H1 (cell line): Measurements from ENCODE around the genes MBD6, TSFM and CTDSP2.

- RRBS, result no CpG with 5 or more reads among the region's 11 CpGs
CAGE:
- cytosol, long polyA plus RNA, result no peak
- long polyA plus RNA, result no peak
- nucleus, long polyA plus RNA, result no peak
These were observed 1.0 kb downstream of the SHMT2 start for GRCh38 chr12:57230311-57231150.

DNA sequence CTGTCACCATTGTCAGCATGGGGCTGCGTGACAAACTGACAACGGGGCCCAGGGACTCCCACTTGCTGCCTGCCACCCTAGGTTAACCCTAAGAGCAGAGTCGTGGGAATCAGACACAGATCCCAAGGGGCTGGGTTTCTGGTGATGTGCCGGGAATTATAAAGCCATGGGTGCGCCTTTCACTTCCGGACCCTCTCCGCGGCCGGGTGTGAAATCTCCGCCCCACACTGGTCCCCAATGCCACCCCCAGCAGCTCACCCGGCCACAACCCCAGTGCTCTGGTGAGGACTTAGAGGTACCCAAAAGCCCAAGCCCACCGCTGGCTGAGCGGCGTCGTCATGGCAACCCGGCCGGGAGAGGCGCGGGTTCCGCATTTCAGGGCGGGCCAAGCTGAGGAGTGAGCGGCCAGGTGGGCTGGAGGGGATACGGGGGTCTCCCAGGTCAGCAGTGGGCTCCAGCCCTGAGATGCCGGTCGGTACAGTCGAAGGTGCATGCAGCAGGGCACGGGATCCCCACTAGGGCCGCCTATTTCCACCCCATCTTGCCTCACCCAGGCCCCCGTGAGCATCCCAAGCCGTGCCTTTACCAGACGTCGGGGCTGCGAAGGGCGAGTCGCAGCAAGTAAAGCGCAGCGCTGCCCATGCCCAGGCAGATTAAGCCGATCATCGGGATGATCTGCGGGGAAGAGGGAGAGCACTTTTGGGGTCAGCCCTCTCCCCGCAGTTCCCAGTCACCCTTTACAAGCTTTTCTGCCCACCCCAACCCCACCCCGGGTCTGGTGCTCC is 705 bp downstream of the NDUFA4L2 start:
- RRBS, result 28% methylated on average over 3 of the region's 42 CpGs
CAGE:
- cytosol, long polyA plus RNA, result no peak
- long polyA plus RNA, result no peak
- nucleus, long polyA plus RNA, result no peak

DNA sequence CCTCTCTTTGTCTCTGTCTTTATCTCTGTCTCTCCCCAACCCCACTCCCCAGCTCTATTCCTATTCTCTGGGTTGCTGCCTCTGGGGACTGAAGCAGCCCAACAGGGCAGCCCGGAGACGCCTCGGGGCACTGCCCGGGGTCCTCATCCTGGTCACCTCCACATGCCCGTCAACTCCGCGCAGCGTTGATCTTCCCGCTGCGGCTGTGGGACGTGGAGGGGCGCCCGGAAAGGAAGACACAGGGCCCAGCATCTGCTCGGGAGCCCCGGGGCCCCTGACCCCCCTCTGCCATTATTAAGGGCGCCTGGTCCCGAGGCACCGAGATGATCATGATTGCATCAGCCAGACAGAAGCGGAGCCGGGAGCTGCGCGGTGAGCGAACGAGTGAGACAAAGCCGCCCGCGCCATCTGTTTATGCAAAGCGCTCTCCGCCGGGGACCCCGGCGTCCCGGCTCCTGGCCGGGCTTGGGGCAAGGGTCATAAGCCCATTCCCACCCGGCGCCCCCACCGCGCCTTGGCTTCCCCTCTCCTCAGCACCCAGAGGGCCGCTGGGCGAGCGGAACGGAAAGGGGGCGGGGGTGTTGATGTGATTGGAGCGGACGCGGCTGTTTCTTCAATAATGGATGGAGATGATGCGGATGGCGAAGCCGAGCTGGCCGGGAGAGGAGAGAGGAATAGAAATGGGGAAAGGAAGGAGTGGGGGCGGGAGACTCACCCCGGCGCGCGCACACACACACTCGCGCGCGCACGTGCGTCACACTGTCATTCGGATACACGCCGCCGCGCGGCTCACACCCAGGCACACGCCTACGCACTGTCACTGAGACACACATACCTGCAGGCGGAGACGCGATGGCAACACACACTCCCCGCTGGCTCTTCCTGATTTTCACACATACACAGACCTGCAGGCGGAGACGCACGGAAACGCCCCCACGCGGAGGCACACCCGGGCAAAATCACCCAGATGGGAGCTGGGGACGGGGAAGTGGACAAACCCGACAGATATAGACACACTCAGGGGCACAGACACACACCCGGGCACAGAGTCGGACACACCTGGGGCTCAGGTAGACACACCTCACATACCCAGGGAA is 3.3 kb upstream of the NDUFA4L2 start:
- RRBS, result 5% methylated on average over 27 of the region's 84 CpGs
CAGE:
- cytosol, long polyA plus RNA, result no peak
- long polyA plus RNA, result no peak
- nucleus, long polyA plus RNA, result no peak

DNA sequence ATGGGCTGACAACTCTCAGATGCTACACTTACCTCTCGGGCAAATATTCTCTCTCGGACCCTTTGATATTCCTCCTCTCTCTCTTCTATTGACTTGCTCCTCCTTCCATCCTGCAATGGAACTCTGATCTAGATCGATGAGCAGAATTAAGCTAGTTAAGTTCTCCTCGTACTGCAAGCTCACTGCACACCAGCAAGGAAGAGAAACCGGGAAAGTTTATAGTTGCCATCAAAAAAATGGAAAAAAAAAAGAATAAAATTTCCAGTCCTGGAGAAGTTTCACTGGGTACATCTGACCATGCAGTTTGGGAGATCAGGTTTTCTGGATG is 41.5 kb upstream of the STAC3 start:
- RRBS, result no CpG with 5 or more reads among the region's 5 CpGs
CAGE:
- cytosol, long polyA plus RNA, result no peak
- long polyA plus RNA, result no peak
- nucleus, long polyA plus RNA, result no peak

- RRBS, result no CpG with 5 or more reads among the region's 7 CpGs
CAGE:
- cytosol, long polyA plus RNA, result no peak
- long polyA plus RNA, result no peak
- nucleus, long polyA plus RNA, result start-site peak on the minus strand at chr12:57420848-57421080, 8 reads
These were observed 10.3 kb downstream of the R3HDM2 start for GRCh38 chr12:57420408-57421133.

GRCh38 chr12:57475646-57476655 is 3.7 kb downstream of the ARHGAP9 start:
- RRBS, result 2% methylated on average over 7 of the region's 68 CpGs
CAGE:
- cytosol, long polyA plus RNA, result start-site peak on the minus strand at chr12:57476235-57476333, 30 reads
- long polyA plus RNA, result start-site peak on the minus strand at chr12:57476230-57476370, 18 and 27 reads in 2 replicates
- nucleus, long polyA plus RNA, result start-site peak on the minus strand at chr12:57476216-57476317, 16 reads

GRCh38 chr12:57497310-57497714 is 9.4 kb downstream of the MARS1 start:
- RRBS, result no CpG with 5 or more reads among the region's 6 CpGs
CAGE:
- cytosol, long polyA plus RNA, result no peak
- long polyA plus RNA, result no peak
- nucleus, long polyA plus RNA, result no peak

DNA sequence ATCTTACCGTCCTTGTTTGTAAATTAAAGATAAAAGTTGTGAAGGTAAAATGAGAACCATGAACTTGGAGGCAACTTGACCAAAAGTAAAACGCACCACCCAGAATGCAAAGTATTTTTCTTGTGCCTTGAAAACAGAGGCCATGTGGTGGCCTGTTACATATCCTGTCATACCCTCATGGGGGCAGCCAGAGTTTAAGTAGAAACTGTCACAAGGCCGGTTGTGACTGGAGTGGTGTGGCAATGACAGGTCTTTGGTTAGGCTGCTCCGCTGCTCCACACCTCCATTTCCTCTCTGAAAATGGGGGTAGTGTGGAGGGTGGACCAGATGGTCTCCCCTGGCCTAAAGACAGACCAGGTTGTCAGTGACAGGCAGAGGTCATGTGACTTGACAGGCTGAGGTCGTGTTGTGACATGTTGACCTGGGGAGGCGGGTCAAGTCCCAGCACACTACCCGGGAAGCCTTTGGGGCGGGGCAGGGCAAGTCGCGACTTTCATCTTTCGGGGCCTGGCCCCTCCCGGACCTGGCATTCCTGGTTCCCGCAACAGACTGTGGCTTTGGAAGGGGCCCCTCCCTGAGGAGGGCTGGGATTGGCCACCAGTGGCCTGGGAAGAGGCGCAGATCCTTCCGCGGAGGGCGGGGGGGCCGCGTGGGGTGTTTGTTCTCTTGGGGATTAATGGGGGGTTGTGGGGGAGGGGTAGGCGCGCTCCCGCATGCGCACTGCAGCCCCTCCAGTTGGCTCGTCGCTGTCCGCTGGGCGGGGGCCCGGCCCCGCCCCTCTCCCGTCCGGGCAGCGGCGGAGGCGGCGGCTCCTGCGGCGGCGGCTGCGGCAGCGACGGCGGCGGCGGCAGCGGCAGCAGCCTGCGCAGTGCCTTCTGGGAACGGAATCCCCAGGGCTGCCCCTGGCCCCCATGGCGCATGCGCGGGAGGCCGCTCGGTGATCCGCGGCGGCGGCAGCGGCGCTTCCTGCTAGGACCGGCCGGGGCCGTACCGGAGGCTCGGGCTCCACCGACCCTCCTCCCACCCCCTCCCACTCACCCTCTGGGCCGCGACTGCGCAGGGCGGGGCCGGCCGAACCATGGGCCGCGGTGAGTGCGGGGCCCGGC is at the start of gene MBD6:
Gene MBD6 (plus strand): TSS at position 901 of the 1,106 bp plus-strand sequence.
- RRBS, result under 1% methylated on average over 14 of the region's 74 CpGs
CAGE:
- cytosol, long polyA plus RNA, result start-site peak on the plus strand centred at position 956 of the sequence, 33 bp wide, 16 reads
- long polyA plus RNA, result no peak
- nucleus, long polyA plus RNA, result no peak

DNA sequence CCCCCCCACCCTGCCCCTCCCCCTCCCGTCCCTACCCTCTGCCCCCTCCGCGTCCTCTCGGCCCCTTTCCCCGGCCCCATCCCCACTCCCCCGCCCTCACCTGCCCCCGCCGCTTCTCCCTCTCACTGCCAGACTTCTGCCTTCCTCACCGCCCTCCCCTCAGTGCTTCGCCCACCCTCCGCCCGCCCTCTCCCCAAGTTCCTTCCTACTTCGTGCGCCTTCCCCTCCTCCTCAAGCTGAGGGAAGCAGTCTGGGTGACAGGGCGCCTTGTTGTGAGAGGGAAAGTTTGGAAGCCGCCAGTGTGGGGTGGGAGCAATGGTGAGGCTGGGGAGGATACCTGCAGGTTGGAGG is 381 bp downstream of the MBD6 start:
- RRBS, result 4% methylated on average over 4 of the region's 16 CpGs
CAGE:
- cytosol, long polyA plus RNA, result no peak
- long polyA plus RNA, result no peak
- nucleus, long polyA plus RNA, result no peak

DNA sequence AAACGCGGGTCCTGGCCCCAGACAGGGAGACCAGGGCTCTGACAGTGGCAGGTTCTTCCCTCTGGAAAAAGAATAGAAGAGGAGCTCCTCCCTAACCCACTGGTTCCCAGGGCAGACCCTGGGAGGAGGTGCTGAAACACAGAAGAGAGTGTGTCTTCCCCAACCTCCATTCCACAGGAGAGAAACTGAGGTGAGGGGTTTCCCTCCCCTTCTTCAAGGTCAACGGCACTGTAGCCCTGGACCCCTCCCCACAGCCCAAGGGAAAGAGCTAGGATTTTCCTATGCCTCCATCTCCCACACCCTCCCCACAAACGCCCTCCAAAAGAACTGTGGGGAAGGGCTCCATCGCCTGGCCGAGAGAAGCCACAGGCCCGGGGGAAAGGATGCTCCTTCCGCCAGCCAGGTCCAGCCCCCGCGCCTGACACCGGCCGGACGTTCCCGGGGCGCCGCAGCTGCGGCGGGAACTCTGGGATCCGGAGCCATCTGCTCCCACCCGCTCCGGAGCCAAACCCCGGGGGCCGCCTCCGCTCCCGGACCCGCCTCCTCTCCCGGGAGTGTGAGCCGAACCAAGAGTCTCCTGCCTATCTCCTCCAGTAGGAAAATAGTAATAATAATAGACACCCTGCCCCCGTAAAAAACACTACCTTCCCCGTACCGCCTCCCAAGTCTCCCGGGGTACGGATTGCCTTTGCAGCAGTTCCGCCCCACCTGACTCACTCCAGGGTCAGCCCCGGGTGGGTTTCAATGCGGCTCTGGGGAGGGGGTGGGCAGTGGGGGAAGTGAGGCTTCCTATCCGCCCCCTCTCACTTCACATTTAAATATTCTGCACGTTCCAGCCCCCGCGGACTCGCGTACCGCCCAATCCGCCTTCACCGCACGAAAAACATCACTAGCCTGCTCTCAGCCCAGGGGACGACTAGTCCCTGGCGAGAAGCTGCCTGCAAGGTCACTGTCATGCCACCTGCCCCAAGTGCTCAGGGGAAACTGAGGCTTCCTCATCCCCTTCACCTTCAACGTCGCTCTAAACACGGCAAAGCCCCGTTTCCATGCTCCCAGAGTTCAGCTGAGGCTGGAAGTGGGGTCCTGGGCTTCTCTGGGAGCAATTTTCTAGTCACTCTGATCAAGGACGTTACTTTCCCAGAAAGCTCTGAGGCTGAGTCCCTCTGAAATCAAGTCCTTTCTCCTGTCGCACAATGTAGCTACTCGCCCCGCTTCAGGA is 2.4 kb downstream of the AGAP2 start:
- RRBS, result 2% methylated on average over 9 of the region's 56 CpGs
CAGE:
- cytosol, long polyA plus RNA, result no peak
- long polyA plus RNA, result no peak
- nucleus, long polyA plus RNA, result no peak

DNA sequence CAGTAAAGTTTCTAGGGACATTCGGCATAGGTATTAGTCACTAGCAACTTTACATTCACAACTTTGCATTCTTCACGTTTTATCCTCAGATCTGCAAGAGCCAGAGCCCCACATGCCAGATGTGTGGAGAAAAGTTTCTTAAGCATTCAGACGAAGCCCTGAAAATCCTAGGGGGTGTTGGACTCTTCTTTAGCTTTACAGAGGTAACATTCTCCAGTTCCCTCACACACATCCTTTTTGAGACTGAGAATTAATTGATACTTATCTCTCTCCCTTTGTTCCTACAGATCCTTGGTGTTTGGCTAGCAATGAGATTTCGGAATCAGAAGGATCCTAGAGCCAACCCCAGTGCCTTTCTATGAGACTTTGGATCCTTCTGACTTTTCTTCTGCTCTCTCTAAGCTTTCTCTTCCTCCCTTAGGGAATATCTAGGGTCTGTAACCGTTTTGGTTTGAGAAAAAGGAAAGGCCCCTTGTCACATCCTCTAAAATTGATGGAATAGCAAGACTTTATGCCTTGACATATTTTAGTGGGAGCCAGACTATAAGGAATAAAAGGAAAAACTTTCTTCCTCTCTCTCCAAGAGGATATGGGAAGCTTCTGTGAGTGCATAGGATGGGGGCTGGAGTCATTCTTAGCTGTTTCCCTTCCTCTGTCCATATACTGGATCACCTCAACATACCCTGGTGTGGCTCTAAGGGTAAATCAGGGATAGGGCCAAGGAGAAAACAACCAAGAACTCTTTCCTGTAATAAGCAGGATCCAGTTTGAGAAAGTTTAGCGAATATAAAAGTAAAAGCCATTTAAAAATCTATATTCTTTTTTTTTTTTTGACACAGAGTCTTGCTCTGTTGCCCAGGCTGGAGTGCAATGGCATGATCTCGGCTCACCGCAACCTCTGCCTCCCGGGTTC is 2.3 kb downstream of the TSPAN31 start:
- RRBS, result no CpG with 5 or more reads among the region's 9 CpGs
CAGE:
- cytosol, long polyA plus RNA, result no peak
- long polyA plus RNA, result no peak
- nucleus, long polyA plus RNA, result no peak

DNA sequence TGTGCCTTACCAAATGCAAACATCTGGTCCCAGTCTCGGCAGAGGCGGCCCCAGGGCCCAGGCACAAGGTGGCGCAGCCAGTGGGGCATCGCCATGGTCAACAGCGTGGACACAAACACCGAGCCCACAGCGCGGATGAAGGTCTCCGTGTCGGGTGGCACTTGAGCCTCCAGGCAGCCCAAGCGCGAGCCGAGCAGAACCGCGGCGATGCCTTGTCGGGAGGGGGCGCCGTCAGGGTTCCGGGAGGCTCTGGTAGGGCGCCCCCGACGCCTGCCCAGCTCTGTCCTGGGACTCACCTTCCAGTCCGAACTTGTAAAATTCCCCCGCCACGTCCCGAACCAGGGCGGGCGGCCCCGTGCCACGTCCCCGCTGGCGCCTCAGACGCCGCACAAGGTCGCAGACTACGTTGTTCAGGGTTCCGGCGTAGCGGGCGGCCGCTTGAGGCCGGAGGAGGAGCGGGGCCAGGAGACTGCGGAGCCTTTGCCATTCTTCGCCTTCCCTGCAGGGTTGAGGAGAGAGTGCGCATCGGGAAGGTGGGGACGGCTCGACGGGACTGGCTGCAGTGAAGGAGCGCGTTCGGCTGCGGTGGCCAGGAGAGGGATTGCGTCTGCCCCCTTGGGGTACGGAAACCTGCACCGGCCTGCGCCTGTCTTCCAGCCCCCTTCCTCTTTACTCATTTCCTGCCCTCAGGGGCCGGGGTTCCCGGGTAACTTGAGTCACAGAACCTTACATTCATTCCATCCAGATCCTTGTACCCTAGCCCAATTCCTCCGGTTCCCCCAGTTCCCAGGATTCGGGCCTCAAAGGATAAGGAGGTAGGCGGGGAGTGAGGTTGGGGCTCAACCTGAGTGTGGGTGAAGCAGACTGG is 1.6 kb downstream of the CYP27B1 start:
- RRBS, result 3% methylated on average over 4 of the region's 64 CpGs
CAGE:
- cytosol, long polyA plus RNA, result no peak
- long polyA plus RNA, result no peak
- nucleus, long polyA plus RNA, result no peak

GRCh38 chr12:57782430-57783403 is at the start of gene TSFM:
TSFM (plus strand) TSS chr12:57782787.
- RRBS, result 1% methylated on average over 19 of the region's 48 CpGs
CAGE:
- cytosol, long polyA plus RNA, result start-site peak on the plus strand at chr12:57782763-57782792, 1,148 reads
- long polyA plus RNA, result start-site peak on the plus strand at chr12:57782760-57782792, 799 and 751 reads in 2 replicates
- nucleus, long polyA plus RNA, result start-site peak on the plus strand at chr12:57782775-57782792, 872 reads

GRCh38 chr12:57821096-57821784 is 2.7 kb upstream of the AVIL start:
- RRBS, result no CpG with 5 or more reads among the region's 11 CpGs
CAGE:
- cytosol, long polyA plus RNA, result no peak
- long polyA plus RNA, result no peak
- nucleus, long polyA plus RNA, result no peak

GRCh38 chr12:57821785-57822469 is 3.4 kb upstream of the AVIL start:
- RRBS, result no CpG with 5 or more reads among the region's 7 CpGs
CAGE:
- cytosol, long polyA plus RNA, result no peak
- long polyA plus RNA, result no peak
- nucleus, long polyA plus RNA, result no peak

DNA sequence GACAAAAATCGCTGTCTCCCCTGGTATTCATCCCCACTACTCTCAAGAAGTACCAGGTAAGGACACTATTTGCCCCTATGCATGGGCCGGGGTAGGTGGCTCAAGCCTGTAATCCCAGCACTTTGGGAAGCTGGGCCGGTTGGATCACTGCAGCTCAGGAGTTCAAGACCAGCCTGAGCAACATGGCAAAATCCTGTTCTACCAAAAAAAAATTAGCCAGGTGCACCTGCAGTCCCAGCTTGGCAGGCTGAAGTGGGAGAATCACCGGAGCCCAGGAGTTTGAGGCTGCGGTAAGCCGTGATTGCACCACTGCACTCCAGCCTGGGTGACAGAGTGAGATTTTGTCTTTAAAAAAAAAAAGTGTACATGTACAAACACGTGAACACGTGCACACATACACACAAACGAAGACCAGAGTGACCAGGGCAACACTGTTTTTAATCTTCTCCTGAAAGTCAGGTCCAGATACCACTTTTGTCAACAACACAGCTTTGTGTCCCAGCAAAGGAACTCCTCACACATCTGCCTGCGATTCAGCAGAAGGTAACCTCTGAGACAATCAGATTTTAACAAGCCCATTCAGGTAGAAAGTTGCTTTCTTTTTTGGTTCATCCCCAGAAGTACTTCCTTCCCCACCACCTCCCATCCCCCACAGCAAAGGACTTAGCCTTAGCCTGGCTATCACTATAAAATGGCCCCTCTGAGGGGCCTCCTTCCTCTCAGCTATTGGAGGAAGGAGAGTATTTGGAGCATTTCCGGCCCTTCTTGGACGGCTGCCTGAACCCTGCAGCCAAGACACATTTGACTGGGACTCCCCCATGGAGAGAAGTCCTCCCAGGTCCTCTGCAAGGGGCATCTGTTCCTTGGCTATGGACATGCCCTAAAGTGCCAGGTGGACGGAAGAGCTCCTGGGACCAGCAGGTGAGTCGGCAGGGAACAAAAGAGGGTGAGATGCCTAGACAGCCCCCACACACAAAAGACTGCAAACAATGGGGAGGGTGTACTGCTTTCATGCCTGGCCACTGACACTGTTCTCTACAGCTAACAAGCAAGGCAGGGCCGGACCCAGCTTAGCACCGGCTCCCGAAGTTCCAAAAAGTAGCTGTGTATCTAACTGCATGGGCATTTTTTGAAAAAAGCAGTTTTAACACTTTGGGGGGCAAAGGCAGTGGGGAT is 9.8 kb downstream of the CTDSP2 start:
- RRBS, result no CpG with 5 or more reads among the region's 17 CpGs
CAGE:
- cytosol, long polyA plus RNA, result no peak
- long polyA plus RNA, result no peak
- nucleus, long polyA plus RNA, result no peak

GRCh38 chr12:57846332-57847102 is at the start of gene CTDSP2:
CTDSP2 (minus strand) TSS chr12:57846729.
- RRBS, result 1% methylated on average over 29 of the region's 65 CpGs
CAGE:
- cytosol, long polyA plus RNA, result start-site peak on the minus strand at chr12:57846409-57846437, 36 reads; start-site peak on the minus strand at chr12:57846562-57846590, 33 reads; start-site peak on the minus strand at chr12:57846664-57846718, 334 reads; start-site peak on the minus strand at chr12:57846906-57846985, 79 reads
- long polyA plus RNA, result start-site peak on the minus strand at chr12:57846423-57846449, 18 and 36 reads in 2 replicates; start-site peak on the minus strand at chr12:57846560-57846731, 280 and 188 reads in 2 replicates
- nucleus, long polyA plus RNA, result start-site peak on the minus strand at chr12:57846426-57846450, 29 reads; start-site peak on the minus strand at chr12:57846550-57846587, 23 reads; start-site peak on the minus strand at chr12:57846702-57846718, 96 reads; start-site peak on the minus strand at chr12:57846905-57846971, 65 reads

DNA sequence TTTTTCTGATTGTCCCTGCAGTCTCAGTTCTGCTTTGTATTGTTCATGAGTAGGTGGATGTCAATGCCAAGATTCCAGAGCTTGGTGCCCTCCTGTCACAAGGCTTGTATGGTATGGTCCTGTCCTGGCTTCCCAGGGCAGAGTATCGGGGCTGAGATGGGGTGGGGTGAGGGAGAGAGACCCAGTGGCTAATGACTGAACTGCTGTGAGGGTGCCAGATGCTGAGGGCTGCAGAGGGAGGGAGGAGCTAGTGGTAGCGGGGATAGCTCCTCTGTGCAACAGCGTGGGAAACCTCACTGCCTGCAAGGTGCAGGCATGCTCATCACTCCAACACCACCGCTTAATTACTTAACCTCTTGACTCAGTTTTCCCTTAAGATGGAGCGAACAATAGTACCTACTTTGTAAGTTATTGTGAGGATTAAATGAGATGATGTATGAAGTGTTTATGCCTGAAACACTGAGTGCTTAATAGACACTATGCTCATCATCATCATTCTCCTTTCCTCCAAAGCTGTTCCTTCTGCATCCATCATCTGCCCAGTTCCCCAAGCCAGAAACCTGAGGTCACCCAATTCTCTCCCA is 4.6 kb upstream of the CTDSP2 start:
- RRBS, result no CpG with 5 or more reads among the region's 5 CpGs
CAGE:
- cytosol, long polyA plus RNA, result no peak
- long polyA plus RNA, result no peak
- nucleus, long polyA plus RNA, result no peak

DNA sequence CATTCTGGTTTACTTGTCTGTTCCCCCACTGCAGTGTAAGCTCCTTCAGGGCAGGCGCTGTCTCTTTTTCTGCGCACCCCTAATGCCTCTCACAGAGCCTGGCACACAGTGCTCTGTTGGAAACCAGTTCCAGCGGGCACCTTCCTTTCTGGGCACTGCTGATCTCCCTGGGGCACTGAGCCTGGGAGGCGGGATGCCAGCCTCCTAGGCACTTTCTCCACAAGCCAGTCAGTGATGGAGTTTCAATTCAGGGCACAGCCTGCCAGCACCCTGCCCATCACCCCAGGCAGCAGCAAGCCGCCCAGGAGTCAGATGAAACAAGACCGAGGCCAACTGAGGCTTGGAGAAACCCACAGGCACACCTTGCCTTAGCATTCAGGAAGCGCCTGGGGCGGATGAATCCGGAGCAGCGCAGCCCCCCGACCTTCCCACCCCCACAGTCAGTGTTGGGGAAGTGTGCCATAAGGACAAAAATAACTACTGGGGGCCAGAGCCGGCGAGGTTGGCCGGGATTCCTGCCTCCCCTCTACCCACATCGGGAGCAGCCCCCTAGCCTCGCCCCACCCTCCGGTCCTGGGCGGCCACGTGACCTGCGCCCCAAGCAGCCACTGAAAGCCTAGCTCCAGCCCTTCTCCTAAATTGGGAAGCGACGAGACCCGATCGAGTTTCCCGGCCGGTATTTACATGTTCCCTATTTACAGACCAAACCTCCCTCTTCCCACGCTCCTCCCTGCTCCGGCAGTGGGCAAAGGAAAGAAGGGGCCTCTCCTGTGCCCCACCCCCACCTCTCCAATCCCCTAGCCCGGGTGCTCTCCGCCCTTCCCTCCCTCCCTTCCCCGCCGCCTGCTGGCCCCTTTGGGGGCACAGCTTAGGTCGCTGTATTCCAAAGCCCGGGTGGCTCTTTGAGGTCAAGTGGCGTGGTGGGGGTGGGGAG is 5.9 kb upstream of the CTDSP2 start:
- RRBS, result 2% methylated on average over 19 of the region's 35 CpGs
CAGE:
- cytosol, long polyA plus RNA, result no peak
- long polyA plus RNA, result no peak
- nucleus, long polyA plus RNA, result no peak

DNA sequence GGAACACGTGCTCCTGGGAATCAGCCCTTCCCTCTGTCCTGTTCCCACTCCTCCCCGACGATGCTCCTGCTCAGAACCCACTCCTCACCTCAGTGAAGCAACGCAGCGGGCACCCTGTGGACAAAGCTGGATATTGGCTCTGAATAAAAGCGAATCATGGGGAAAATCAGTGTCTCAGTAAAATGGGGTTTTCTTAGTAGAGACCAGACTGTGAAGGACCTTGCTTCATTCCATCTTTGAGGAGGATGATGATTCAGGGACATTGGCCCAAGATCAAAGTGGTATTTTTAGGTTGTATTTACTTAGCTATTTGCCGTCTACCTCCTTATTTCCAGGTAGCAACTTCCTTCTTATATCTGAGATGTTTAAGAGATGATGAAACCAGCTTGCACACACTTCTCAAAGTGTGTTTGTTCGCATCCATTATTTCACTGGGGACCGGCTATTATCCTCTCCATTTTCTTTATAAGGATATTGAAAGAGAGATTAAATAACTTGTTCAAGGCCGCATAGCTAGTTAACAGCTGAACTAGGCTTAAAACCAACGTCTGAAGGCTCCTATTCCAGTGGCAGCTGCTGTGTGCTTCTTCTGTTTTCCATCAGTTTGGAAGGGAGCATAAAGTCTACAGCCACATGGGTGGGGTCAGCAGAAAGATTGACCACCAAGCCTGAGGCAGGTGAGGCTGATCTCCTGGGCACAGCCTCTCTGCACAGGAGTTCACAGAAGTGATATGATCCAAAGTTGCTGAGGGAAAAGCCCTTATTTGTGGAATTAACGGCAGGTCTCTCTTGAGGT is 44.0 kb upstream of the CTDSP2 start:
- RRBS, result no CpG with 5 or more reads among the region's 12 CpGs
CAGE:
- cytosol, long polyA plus RNA, result no peak
- long polyA plus RNA, result no peak
- nucleus, long polyA plus RNA, result no peak